Natural killer cell (primary cell): ENCODE results near the gene FLVCR2.

- PRO-cap: no peak
Observed at GRCh38 chr14:75022417-75023166, 19.9 kb downstream of the EIF2B2 start.

GRCh38 chr14:75125548-75126012 is 1.3 kb downstream of the NEK9 start:
- PRO-cap: no peak

- PRO-cap: no peak
Observed at GRCh38 chr14:75165610-75166553, 10.5 kb downstream of the TMED10 start.

- PRO-cap: unidirectional peak, plus-strand start at chr14:75176992; unidirectional peak, plus-strand start at chr14:75177017
Observed at GRCh38 chr14:75176743-75177251, 385 bp upstream of the TMED10 start.

DNA sequence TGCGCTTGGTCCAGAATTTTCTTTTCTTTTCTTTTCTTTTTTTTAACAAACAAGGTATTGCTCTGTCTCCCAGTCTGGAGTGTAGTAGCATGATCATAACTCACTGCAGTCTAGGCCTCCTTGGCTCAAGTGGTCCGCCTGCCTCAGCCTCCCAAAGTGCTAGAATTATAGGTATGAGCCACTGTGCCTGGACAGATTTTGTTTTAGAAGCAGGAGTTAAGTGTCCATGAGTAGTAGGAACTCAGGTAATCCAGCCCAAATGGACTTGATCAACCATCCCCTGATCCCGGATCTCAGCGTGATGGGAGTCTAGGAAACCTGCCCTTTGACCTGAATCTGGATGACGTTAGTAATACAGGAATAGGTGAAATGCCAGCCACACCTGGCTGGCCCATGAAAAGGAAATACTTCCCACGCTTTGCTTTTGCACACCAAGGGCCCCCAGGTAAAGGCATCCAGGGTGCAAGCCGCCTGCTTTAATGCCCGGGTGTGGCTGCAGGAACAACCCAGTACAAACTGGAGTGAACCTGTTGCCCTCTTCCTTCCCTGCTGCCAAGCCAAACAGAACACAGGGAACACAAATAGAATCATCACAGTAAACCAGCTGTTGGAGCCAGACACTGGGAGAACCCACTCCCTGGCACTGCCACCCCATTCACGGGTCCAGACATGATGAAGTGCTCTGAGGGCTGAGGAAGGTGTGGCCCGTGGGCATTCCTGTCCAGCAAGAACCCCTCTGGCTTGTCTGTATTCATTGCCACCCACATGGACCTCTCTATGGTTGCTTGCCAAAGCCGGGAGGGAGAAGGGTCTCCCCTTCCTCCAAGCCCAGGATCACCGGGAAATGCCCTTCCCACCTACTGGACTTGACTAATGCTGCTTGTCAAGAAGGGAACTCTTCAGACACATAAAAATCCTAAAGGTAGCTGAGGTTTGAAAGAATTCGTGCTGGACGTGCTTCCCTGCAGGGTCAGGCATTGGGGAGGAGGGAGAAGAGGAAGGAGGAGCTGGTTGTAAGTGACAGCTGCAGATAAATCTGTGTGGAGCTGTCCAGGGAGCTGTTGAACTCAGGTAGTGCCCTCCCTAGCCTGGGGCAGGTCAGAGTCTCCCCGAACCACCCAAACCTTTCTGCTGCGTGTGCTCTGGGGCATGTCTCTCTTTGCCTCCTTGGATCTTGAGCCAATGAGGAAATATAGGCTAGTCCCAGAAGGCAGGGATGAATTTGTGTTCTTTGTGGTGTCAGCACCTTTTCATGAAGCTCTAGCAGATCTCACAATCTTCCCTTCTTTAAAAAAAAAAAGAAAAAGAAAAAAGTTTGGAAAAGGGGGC is 24.1 kb upstream of the FOS start:
- PRO-cap: no peak

GRCh38 chr14:75341440-75342012 is 62.9 kb downstream of the FOS start:
- PRO-cap: no peak

DNA sequence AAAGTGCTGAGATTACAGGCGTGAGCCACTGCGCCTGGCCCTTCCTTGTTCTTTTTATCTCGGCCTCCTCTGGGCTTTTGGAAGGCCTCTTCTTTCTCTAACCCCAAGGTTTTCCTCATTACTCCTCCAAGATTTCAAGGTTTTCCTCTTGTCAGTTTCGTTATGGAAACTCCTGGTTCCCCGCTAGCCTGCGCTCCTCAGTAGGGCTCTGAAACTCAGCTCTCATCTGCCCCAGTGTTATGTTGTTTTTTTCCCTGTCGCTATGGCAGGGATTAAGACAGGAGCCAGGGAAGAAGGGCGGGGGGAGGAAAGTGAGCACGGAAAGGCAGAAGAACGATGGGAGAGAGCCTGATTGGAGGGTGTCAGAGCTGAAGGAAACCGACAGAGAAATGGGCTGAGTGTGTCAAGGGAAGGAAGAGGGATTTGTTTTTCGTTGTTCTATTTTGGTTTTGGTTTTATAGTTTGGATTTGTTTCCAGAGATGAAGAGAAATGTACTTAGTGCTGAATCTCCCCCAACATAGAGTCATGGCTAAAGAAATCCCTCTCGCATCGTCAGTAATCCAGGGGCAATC is 26.4 kb upstream of the JDP2 start:
- PRO-cap: no peak

GRCh38 chr14:75458877-75459668 is 31.3 kb downstream of the JDP2 start:
- PRO-cap: unidirectional peak, plus-strand start at chr14:75459360

DNA sequence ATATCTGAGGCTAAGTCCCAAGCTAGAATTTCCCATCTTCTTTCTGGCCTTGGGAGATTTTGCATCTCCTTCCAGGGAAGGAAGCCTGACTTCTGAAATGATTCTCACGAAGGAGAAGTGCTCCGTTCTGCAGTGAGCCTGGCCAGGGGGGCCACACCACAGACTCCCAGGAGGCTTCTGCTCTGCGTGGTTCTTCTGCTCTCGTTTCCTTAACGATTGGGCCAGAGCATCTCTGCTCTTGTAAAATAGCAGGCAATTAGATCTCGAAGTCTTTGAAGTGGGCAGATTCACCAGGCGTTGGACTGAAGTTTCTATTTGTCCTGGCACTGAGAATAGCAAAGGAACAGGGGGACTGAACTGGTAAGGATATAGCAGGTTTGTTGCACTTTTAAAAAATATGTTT is 6.6 kb upstream of the BATF start:
- PRO-cap: no peak

DNA sequence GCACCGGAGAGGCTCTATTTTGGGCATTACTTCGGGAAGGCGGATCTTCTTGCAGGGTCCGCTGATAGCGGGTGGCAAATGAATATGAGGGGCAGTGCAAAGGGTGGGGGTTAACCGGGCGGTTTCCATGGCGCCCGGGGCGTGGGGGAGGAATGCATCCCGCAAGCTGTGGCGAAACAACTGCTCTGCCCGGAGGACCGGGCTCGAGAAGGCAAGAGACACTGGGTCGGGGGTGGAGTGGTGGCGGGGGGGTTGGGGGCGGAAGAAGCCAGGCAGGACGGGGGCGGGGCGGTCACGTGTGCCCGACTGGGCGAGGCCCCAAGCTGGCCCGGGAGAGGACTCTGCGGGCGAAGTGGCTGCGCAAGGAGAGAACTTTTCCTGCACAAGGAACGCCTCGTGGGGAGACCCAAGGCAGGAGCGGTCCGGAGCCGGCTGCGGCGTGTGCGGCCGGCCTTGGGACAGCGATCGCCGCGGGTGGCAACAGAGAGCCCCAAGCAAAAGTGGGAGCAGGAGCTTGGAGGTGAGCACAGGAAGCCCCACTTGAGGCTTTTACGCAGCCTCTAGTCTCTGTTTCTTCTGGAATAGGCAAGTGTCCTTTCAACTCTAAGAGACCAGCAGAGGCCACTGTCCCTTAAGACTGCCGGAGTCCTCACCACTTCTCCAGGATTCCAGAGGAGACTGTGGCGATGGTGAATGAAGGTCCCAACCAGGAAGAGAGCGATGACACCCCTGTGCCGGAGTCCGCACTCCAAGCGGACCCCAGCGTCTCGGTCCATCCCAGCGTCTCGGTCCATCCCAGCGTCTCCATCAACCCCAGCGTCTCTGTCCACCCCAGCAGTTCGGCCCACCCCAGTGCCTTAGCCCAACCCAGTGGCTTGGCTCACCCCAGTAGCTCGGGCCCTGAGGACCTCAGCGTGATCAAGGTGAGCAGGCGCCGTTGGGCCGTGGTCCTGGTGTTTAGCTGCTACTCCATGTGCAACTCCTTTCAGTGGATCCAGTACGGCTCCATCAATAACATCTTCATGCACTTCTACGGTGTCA is at the start of gene FLVCR2:
TSS of gene FLVCR2 (plus strand) at position 334 of the 1,041 bp plus-strand sequence.
- PRO-cap: no peak

GRCh38 chr14:75646750-75647234 is 13.9 kb downstream of the ERG28 start:
- PRO-cap: no peak

GRCh38 chr14:75720817-75721358 is 59.8 kb downstream of the TTLL5 start:
- PRO-cap: no peak

DNA sequence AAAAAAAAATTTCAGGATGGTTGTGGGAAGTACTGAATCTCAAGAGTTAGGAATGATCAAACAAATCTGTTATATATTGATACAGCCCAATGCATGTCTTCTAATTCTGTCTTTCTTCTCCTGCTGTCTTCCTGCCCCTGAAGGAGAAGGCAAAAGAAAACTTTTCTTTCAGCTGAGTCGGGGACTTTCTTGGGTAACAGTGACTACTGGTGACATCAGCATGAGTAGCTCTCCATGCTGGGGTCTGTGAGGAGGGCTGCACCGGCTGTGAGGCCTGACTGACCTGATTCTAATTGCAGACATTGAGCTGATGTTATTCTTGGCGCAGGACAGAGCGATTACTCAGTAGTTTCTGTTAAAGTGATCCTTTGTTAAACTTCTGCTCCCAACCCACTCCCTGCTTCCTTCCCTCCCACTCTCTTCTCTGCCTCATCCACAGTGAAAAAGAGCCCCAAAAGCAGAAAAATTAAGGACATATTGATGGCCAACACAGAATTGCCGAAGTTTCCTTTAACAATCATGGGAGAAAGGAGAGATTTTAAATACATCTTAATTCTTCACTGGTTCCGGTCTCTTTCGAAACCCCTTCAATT is 113.9 kb downstream of the TGFB3 start:
- PRO-cap: no peak

GRCh38 chr14:75979588-75980576 is 1.9 kb downstream of the TGFB3 start:
- PRO-cap: no peak

- PRO-cap: bidirectional peak, plus-strand start at chr14:75982589, minus-strand start at chr14:75982516; unidirectional peak, minus-strand start at chr14:75982808; unidirectional peak, minus-strand start at chr14:75982991
Observed at GRCh38 chr14:75982224-75983145, 690 bp upstream of the TGFB3 start.

DNA sequence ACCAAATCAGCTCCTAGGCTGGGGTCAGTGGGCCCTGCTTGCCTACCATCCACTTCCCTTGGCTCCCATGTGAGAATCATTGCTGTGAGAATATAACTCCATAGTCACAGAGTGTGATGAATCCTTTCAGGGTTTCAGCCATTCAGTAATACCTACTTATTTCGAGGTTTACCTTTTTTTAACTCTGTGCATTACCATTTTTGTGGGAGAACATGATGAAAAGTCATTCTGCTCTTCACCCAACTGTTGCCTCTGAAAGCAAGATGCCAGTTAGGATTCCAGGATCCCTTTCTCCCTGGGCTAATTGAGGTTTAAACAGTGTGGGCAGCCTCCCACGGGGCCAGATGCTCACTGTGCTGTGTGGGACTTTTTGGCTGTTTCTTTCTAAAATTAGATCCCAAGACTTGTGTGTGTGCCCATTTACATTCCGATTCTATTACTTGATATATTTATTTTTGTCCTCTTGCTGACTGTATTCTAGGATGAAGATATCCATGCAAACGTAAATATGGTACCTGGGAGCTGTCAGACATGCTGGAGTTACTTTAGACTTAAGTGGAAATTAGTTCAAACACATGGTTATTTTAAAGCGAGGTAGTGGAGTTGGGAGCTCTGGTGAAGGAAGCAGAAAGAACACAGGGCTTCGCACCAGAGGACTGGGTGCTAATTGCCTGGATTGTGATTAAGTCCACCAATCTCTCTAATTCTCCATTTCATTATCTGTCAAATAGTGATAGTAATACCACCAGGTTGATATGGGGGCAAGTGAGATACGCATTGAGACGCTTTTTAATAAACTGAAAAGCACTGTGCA is 6.2 kb downstream of the IFT43 start:
- PRO-cap: no peak

- PRO-cap: no peak
Observed at GRCh38 chr14:75993823-75994156, 8.2 kb downstream of the IFT43 start.

DNA sequence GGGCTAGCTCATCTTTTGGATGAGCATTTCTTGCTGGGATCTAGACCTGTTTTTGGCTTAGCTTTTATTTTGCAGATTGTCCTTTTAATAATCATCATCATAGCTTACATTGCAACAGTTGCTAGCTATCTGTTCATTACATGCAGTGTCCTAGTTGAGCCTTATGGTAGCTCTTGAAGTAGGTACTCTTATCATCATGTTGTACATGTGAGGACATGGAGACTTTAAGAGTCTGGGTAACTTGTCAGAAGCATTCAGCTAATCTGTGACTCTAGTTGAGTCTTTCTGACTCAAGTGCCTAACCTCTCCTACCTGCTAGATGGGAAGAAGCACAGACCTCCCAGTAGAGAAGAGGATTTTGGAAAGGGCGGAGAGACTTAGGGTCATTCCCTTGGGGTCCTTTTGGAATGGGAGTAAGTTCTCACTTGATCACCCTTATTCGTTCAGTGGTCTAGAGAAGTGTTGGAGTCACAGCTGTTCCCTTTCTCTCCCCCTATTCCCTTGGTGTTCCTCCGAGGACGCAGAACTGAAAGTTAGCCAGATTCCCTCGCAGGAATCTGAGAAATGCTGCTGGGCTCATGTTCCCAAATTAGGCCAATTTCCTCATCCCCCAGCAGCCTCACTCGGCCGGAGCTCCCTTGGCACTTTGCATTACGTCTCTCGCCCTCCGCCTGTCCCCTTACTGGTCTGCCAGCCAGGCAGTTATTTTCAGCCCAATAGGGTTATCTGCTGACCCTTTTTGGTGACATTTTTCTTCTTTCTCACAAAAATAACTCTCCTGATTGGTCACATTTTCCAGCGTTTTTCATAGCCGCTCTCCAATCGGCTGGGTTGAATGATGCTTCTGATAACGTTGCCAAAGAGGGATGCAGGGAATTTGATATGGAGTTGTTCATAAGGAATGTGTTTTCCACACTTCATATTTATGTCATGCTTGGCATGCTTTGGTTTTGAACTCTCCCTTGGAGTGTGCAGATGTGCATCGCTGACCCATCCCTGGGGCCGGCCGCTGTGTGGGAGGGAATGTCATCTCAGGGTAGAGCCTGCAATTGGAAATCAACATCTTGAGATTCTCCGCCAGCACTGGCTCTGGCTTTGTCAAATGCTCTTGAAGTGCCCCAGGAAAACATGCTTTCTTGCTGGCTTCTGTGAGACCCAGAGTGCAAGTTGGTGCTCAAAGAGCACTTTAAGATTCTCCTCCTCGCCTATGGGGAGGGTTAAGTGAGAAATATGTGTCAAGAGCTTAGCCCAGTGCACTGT is 9.8 kb downstream of the IFT43 start:
- PRO-cap: no peak

DNA sequence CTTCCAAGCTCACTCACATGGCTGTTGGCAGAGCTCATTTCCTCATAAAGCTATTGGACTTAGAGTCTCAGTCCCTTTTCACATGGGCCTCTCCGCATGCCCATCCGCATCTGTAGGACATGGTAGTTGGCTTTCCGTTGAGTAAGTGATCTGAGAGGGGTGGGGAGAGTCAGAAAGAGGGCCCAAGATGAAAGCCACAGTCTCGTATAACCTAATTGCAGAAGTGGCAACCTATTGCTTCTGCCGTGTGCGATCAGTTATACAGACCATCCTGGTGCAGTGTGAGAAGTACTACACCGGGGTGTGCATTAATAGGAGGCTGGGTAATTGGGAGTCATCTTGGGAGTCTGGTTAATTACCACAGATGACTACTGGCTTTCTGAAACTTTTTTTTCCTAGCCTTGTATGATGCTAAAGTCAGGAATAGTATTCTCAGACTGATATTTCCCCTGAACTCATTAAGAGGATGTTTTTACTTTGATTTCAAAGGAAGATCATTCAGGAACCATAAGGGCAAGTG is 10.5 kb downstream of the GPATCH2L start:
- PRO-cap: no peak

GRCh38 chr14:76310551-76310923 is 65.4 kb upstream of the ESRRB start:
- PRO-cap: no peak